ENCODE measurements around a stretch of chr18.

DNA sequence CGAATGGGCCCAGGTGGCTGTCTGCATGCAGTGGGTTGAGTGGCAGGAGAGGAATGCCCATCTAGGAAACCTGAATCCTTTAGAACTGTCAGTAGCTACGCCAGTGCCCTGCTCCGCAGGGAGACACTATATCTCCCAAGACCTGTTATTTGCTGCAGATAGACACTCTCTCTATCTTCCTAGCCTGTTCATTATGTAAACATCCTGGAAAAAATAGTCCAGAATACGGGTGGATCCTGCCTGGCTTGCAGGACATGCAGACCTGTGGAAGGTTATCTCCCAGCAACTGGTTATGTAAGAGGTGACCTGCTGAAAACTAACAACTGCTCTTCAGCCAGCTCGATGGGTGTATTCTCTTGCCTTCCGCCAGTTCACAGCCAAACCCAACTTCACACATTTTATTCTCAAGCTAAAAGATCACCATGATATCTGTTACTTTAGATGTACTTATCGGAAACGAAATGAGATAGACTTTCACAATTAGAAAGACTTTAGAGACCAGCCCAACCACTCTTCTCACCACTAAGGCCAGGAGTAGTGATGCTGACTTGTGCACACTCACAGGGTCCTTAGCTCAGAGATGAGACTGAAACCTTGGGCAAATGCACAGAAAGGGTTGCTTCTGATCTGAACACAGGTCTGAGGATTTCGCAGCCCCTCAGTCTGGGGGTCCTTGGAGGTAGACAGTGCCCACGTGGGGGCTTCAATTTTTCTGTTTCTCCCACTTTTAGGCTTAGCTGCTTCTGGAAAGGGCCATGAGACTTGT is 58.9 kb downstream of the MBP start:
- PRO-cap: no peak

- PRO-cap: no peak
These were observed 46.5 kb downstream of the MBP start for GRCh38 chr18:77086052-77086497.

DNA sequence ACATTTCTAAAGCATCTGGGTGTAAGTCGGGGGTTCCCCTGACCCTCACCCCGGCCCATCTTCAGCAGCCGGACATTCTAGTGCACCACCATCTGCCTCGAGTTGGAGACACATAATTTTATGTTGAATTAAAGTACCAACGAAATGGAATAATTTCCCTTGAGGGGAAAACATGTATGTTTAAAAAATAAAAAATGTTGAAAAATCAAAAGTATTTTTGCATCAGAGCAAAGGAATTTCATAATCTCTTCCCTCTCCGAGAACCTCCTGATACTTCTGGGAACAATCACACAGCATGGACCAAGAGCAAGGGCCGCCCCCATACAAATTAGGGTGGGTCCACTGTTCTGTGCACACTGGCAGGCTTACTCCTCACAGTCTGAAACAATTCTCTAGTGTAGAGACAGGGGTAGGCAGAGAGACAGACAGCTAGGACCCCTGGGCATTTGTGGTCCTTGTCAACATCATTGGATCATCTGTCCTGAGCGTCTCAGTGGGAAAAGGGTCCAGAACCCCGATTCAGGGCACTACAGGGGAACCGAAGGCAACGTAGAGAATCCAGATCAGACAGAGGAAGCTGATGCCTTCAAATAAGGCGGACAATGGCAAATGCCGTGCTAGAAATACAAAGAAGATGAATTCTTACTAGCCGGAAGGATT is 29.1 kb downstream of the MBP start:
- PRO-cap: no peak

DNA sequence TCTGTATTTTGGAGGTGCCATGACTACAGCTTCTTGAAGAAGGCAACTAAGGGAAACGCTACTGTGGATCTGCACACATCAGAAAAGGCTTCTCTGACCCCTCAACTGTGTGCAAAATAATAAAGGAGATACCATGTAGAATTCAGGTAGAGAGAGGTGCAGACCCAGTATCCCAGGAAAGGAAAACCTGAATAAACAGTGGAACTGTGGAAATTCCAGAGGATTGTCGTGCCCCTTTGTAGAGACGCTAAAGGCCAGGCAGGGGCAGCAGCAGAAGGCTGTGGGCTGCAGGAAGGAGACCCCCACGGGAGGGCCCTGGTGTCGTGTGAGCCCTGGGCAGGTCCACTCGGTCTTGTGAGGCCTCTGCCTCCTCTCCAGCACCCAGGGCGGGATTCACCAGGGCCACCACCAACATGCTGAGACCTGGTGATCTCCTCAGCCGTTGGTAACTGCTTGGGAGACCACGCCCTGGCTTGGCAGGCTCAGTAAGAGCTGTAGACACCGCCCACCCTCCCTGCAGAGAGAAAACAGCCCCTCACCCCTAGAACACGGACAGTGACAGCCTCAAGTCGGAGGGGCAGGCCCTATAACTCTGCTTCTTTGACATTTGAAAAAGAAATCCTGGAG is 21.2 kb downstream of the MBP start:
- PRO-cap: no peak

- PRO-cap: bidirectional peak, plus-strand start at chr18:77131993, minus-strand start at chr18:77131970
These were observed 822 bp downstream of the MBP start for GRCh38 chr18:77131864-77132057.

DNA sequence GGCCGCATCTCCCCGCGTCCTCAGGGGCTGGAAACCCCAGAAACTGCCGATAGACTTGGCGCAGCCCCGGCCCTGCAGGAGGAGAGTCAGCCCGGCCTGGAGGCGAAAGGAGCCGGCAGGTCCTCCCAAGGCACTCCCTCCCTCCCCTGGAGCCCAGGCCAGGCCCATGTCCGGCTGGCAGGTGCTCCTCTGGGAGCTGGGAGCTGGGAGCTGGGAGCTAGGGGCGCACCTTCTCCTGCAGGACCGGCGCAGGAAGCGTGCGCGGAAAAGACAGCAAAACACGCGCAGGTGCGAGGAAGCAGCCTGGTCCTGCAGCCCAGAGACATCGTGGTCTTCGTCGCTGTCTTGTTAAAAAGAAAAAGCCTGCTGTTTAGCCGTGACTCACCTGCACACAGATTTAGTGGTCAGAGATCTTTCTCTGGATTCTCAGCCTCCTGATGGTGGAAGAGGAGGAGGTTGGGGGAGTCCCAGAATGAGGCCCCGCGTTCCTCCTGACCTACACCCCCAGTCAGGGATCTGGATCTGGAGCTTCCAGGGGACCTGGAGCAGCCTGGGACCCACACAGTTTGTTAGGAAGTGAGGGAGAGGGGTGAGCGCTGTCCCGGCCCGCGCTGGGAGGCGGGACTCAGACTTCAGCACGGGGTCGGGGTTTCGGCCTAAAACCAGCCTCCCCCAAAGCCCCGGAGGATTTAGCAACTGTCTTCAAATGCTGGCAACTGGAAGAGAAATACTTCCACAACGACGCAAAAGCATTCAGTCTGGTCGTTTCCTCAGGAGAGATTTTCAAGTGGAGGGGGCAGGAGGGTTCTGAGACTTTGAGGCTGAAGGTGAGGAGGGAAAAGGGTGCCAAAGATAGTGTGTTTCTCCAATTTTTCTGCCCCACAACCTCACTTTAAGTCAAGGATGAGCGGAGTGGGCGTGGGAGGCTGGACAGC is 815 bp upstream of the MBP start:
- PRO-cap: unidirectional peak, minus-strand start at position 571 of the sequence

- PRO-cap: no peak
These were observed 1.5 kb upstream of the MBP start for GRCh38 chr18:77134066-77134513.

- PRO-cap: no peak
These were observed 42.3 kb upstream of the GALR1 start for GRCh38 chr18:77207269-77207840.

DNA sequence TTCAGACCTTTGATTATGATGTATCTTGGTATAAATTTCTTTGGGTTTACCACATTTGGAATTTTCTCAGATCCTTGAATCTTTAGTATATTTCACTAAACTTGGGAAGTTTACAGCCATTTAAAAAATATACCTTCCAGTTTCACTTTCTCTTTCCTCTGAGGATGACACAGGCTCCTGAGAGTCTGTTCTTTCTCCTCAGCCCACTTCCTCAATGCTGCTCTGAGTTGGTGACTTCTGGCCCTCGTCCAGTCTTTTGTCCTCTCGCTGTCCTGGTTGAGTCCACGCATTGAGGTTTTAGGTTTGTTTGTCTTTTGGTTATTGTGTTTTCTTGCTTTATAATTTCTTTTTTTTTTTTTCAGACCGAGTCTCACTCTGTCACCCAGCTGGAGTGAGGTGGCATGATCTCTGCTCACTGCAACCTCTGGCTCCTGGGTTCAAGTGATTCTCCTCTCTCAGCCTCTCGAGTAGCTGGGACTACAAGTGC is 40.7 kb upstream of the GALR1 start:
- PRO-cap: no peak

DNA sequence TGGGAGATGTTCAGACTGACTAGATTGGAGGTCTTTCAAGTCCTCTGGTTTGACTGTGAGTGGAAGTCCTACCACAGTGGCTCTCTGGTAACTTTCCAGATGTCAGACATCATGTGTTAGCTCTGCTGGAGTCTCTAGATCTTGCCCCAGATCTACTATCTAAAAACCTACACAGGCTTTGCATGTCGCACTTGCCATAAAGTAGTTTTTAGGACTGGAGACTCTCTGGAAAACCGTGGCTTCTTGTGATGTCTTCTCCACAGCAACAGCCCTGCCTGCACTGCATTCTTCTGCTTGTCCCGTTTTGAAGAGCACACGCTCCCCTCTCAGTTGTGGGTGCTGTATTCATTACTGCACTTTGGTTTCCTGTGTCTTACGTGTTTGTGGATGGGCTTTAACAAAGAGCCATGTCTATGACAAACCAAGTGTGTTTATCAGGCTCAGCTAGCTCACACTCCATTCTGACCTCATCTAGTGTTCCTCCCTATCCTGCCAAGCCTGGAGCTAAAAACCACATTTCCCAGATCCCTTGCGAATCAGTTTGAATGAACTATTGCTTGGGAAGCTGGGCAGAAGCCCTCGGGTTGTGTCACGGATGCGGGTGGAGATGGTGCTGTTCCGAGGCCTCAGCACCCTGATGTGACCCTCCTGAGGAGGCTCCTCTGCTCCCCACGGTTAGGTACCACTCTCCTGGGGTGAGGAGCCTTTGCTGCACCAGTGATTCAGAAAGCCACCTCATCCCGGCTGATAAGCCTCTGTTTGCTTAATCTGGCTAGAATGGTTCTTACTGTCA is 116.4 kb downstream of the GALR1 start:
- PRO-cap: no peak

GRCh38 chr18:77870052-77870701 is 620.5 kb downstream of the GALR1 start:
- PRO-cap: no peak

GRCh38 chr18:79383597-79384561 is 11.9 kb upstream of the NFATC1 start:
- PRO-cap: unidirectional peak, plus-strand start at chr18:79384375

DNA sequence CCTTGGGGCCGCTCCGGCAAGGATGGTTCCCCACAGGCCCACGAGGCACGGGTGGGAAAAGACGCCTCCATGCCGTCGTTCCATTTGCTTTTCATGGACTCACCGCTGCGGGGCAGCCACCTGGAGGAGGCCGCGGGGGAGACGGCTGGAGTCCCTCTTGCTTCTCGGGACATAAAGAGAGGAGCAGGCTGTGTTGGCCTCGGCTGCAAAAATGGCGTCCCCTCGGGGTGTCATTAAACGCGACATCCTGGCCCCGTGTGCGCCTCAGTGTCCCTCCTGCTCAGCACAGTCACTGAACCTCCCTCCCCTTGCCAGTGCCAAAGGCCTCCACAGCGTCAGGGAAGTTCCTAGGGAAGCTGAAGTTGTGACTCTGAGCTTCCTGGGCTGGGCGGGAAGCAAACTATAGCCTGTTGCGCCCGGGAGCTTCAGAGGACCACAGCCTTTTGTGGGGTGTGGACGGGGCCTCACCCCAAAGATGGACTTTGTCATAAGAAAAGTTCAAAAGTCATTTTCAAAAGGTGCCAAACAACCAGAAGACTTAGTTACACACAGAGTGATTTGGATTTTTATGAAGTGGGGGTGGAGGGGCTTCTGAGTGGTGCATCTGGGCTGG is 63.6 kb downstream of the NFATC1 start:
- PRO-cap: no peak

DNA sequence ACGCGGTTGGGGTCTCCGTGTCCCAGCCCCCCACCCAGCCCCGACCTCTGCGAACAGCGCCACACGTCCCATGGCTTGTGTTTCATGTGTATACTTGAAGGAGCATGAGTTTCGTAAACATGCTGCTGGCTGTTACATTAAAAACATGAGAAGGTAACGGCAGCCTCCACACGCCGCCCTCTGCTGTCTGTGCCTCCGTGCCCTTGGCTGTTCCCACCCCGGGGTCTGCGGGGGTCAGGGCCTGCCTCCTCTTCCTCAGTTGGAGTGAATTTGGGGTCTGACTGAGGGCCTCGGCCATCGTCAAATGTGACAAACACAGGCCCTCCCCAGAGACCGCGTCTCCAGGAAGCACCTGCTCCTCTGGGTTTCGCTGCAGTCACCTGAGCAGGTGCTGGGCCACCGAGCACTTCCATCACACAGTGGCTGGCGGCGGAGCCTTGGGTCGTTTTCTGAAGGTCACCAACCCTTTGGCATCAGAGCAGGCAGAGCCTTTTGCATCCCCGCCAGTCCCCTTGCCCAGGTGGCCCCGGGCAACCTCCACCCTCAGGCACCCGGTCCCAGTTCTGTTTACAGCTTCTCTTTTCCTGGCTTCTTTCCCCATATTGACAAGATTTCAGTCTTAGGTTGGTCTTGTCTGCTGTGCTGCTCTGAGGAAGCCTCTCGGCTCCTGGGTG is 70.9 kb downstream of the NFATC1 start:
- PRO-cap: no peak

DNA sequence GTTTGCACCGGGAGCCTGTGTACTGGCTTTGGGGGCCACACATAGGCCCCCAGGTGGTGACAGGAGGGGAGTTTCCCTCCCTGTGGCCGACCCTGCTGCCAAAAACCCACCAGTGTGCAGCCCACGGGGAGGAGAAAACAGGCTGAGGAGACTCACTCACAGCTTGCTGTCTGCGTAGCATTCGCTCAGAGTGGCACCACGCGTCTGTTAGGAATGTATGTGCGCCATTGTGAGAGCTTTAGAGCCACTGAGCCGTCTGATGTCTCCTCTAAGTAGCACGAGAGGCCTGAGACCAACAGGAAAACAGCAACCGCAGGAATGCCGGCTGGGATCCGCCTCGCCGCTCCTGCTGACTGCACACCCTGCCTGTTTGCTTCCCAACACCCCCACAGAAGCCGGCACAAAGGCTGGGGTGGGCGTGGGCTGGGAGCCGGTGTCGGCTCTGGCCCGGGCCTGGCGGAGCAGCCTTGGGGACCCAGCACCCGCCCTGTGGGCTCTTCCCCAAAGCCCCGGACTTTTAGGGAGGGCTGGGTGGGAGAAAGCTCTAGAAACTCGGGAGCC is 89.4 kb downstream of the NFATC1 start:
- PRO-cap: no peak

DNA sequence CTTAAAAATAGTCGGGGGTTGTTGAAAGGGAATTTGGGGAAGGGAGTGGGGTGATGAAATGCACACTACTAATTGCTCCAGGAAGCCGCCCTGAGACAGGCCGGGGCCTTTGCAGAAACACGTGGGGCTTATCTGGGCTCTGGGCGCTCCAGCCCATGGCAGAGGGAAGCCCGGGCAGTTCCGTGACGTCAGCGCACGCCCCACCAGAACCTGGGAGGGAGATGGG is 130.9 kb downstream of the NFATC1 start:
- PRO-cap: no peak

DNA sequence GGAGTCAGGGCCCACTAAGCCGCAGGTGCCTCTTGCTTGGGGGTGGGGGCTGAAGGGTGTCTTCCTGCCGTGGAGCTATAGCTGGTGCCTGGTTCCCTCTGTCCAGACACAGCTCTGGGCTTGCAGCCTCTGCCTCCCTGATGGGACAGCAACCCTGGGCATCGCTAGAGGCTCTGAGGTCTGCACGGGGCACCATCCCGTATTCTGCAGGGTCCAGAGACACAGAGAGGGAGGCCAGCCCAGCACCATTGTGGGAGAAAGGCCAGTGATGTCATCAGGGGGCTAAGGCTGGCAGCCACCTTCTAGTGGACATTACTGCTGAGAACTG is 101.4 kb upstream of the CTDP1 start:
- PRO-cap: no peak

DNA sequence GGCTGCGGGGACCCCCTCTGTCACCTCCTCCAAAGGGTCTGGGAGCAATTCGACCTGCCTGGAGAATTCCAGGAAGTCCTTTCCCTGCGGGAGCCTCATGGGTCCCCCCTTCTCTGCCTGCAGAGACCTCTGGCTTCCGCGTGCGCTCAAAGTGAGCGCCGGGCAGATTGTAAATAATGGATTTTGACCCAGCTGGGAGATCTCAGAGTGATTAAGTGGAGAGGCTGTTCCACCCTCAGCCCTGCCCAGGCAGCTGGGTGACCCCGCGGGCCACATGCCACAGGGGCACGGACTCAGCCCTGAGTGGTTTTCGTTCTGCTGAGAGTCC is 1.2 kb downstream of the KCNG2 start:
- PRO-cap: no peak

GRCh38 chr18:79897571-79898701 is 53.5 kb downstream of the SLC66A2 start:
- PRO-cap: no peak

GRCh38 chr18:79901195-79901721 is 50.2 kb downstream of the SLC66A2 start:
- PRO-cap: no peak

Data from left colon (tissue), 1 donor.